ENCODE measurements around a stretch of chr10.

DNA sequence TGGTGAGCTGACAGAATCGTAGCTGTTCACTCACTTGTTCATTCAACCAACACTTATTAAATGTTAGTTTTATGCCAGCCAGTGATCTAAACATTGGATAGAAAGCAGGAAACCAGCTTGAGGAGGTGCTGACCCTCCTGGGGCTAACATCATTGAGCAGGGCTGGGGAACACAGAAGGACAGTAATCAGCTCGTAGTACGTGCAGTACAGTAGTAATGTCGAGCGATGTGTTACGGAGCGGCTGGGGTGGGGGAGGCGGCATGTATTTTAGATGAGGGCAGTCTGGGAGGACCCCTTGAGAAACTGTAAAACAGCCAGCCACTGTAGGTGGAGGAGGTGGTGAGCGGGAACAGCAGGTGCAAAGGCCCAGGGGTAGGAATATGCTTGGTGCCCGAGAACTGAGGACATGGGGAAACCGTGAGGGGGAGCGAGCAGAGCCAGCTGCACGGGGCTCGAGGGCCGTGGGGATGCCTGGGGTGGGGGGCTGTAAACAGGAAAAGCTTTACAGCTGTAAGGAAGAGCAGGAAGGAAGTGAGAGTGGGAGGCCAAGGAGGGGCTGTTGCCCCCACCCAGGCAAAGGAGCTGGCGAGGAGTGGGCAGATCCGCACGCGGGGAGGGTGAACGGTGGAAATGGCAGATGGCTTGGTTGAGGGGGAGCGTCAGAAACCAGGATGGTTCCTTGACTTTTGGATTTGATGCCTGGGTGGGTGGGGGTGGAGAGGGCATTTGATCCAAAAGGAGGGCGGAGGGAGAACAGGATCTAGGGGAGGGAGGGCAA is 34.2 kb downstream of the ZMIZ1 start:
- PRO-cap, result no peak

DNA sequence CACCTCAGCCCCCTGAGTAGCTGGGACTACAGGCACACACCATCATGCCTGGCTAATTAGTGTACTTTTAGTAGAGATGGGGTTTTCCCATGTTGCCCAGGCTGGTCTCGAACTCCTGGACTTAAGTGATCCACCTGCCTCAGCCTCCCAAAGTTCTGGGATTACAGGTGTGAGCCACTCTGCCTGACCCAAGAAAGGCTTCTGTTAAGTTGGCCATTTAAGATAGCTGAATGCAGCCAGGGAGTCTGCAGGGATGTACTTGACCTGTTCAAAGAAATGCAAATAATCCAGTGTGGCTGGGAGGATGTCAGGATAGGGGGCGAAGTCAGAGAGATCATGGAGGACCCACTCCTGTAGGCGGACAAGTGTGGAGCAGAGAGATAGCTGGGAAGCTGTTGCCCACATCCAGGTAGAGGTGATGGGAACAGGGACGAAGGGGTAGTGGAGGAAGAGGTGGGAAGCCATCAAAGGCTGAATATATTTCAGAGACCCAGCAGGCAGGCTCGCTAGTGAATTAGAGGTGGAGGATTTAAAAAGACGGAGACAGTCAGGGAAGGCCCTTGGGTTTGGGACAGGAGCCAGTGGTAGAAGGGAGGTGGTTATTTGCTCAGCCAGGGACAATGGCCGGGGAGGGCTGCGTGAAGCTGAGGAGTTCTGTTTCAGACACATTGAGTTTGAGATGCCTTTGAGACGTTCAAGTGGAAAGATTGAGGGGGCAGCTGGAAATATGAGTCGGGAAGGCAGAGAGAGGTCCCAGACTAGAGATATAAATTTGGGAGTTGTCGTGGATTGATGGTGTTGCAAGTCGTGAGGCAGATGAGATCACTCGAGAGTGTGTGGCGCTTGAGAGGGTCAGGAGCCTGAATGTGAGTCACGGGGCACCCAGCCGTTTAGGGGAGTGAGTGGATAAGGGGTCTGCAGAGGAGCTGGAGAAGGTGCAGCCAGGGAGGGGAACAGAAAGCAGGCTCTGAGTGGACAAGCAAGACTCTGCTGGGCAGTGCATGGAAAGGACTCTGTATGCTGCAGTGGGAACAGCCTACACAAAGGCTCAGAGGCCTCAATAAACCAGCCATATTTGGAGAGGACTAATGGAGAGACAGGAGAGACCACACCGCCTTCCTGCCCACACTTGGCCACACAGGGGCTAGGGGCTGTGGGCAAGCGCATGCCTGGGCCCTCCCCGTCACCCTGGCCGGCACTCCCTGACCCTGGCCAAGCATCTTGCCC is 73.2 kb downstream of the ZMIZ1 start:
- PRO-cap, result no peak

- PRO-cap, result no peak
These were observed 132.7 kb downstream of the ZMIZ1 start for GRCh38 chr10:79201264-79201971.

DNA sequence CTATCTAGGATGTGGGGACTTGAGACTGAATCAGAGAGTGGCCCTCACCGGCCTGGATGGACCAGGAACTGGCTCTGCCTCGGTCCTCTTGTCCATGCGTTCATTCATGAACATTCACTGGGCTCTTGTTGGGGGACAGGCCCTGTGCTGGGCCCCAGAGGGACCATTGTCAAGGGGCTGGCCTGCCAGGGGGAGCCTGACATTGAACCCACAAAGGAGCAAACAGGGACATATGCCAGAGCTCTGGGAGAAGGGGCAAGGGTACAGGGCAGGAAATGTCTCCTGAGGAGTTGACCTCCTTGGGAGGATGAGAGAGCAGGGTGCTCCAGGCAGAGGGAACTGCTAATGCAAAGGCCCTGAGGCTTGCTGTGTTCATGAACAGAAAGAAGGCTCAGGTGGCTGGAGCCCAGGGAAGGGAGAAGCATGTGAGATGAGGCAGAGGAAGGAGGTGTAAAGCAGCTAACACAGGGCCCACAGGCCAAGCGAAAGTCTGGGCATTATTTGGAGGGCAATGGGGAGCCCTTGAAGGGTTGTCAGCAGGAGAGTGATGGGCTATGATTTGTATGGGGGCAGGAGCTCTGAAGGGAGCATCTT is 136.9 kb upstream of the PPIF start:
- PRO-cap, result no peak

GRCh38 chr10:79221019-79221580 is 126.2 kb upstream of the PPIF start:
- PRO-cap, result no peak

DNA sequence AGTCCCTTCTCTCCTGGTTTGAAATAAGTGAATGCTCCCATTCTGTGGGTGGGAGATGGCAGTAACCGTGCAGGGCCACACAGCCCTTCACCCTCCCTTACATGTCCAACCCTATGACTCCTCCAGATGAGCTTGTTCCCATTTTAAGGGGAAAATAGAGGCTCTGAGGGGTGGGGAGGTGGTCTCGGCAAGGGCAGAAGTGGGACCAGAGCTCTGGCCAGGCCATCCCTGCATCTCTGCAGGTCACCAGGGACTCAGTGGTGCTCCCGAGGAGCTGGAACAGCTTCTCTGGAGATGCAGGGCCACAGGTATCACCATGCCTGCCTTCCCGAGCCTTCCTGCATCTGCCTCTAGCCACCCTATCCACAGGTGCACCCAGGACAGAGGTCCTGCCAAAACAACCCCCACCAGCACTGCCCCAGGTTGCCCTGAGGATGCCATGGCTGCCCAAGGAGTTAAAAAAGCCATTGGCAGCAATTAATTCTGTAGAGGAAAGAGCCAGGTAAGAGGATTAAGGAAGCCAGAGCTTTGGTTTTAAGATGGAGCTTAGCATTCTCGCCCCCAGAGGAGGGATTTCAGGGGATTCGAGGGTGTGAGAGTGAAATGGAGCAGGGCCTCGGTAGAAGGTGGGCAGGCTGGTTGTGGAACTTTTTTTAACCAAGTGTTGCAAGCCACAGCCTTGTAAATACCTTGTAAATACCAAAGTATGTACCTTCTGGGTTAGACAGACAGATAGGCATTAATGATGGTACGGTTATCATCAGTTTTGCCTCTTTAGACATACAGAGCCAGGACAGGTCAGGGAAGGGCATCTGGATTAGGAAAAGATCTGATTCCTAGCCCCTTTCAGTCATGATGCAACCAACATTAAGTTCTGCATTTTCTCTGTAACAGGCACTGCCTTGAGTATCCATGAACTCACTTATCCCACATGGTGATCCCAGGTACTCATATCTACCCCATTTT is 120.9 kb upstream of the PPIF start:
- PRO-cap, result no peak

DNA sequence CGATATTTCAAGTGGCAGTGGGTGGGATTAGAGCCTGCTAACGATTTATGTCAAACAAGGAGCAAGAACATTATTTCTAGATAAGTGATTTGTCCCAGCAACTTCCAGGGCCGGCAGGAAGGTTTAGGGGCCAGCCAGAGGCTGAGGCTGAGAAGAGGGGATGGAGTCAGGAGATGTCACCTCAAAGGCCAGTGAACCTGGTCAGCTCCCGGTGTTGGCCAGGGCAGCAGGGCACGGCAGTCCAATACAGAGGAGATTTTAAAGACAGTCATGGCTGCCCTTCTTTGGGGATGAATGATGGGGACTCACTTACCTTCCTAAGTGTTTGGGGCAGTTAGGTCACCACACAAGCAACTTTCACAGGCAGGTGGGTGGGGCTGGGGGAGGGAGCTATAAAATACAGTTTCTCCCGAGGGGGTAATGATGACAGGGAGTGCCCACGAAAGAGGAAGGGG is 105.6 kb upstream of the PPIF start:
- PRO-cap, result no peak

GRCh38 chr10:79297945-79298702 is 49.1 kb upstream of the PPIF start:
- PRO-cap, result no peak

DNA sequence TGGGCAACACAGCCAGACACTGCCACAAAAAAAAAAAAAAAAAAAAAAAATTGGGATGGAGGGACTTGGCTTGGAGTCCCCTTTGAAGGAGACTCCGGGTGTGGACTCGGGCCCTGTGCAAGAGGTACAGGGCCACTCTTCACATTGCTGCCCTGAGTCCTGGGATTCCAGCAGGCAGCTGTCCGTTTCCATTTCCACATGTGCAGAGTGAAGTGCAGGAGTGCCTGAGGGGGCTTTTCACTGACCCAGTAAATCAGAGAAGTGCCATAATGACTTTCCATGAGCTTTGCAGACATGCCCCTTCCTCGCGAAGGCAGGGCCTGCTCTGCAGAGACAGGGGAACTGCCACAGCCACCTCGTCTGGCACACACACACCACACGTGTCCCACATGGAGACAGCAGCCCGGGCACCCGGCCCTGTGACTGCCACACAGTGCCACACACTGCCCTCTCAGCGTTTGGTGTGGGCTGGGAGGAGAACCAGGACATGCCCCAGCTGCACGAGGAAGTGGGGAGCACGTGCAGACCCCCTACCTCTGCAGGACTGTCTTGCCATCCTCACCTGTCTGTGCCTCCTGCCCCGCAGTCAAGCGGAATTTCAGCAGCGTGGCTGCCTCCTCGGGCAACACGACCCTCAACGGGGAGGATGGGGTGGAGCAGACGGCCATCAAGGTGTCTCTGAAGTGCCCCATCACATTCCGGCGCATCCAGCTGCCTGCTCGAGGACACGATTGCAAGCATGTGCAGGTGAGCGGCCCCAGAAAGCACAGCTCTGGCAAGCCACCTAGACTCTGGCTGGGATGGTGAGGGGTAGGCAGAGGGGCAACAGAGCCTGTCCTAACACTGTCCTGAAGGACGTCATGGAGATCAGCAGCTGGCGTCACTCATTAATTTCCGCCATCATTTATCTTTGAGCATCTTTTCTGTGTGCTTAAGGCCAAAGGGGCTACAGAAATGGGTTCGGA is 43.6 kb upstream of the PPIF start:
- PRO-cap, result no peak

DNA sequence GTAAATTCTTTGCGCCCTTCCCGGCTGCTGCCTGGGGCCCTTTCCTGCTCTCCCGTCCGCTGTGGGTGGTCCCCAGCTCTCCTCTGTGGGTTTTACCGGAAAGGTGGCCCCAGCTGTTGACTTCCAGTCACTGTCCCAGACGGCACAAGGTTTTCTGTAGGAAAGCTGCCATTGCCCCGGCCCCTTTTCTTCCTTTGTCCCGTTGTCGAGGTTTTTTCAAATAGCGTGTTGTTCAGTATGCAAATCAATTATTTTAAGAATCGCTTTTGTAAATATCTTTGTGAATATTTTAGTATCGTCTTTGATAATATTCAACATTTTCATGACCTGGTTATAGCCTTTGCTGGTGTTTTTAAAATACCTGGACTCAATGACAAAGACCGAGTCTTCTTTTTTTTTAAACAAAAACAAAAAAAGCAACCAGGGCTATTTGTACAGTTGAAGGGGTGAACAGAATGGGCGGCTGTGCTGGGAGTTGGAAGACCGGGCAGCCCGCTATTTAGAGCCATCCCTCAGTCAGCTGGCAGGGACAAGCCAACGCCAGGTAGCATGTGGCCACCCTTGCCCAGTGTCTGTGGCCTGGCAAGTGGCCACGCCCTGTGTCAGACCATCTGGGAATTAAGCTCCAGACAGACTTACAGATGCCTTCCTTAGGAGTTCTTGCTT is 32.8 kb upstream of the PPIF start:
- PRO-cap, result no peak

- PRO-cap, result no peak
These were observed 31.6 kb upstream of the PPIF start for GRCh38 chr10:79315549-79316176.

- PRO-cap, result no peak
These were observed 43.9 kb downstream of the ZCCHC24 start for GRCh38 chr10:79401486-79401985.

DNA sequence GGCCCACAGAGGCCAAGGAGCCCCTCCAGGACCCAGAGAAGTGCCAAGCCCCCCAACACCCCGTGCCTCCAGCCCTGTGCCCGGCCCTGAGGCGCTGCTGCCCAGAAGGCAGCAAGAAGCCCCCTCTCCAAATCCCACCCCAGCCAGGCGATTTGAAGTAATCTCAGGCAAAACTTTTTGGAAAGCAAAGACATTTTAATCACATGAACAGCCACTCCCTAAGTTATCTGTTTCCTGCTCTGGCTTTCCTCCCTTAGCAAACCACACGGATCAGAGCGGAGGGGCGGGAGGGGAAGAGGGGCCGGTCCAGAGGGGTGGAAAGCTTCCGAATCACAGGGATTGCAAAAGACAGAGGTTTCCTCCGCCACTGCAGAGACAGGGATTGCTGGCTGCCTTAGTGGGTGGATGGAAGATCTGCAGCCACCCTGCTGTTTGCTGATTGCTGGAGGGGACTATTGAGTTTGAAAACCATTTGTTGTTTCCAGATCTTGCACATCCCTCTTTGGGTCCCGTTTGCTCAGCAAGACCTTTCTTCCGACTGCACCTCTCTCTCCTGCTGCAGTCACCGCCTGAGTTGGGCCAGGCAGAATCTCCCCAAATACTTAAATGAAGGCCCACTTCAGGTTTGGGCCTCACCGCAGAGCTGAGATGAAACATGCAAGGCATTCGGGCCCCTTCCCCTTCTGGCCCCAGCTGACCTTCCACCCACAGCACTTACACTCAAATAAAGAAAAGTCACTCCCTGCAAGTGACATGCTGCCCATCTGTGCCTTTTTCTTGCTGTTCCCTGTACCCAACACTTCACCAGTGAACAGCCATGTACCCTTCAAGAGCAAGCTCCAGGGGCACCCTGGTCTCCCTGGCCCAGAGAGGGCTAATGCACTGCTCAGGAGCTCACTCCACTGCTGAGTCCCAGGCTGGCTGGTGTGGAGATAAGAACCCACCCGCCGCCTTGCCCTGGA is 41.0 kb downstream of the ZCCHC24 start:
- PRO-cap, result no peak

GRCh38 chr10:79488365-79488724 is 24.0 kb upstream of the EIF5AL1 start:
- PRO-cap, result no peak

- PRO-cap, result no peak
These were observed 12.0 kb downstream of the NUTM2B start for GRCh38 chr10:79715090-79715304.

- PRO-cap, result no peak
These were observed 984 bp downstream of the SFTPD start for GRCh38 chr10:79947827-79948415.

DNA sequence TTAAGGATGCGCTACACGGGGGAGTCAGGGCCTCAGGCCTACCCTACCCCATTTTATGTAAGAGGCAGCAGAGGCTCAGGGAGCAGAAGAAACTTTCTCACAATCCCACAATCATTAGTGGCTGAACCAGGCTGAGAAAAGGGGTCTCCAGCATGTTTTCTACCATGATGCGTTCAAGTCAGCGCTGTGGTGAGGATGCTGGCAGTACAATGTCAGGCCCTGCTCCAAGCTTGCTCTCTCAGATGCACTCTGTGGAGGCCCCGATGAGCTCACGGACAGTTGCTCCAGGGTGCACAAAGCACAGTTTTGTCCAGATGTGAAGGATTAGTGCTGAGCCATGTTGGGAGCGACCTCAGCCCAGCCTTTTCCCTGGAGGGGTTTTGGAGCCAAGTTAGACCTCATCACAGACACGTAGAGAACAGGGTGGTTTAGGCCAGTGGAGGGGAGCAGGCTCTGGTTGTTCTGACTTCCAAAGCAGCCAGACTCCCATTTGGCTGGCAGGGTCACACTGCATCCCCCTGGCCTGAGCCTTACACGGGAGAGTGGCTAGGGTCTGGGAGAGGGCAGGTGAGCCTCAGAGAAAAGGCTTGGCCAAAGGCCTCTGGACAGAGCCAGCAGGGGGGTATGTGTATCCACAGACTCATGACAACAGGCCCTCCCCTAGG is 4.5 kb downstream of the PLAC9 start:
- PRO-cap, result no peak

DNA sequence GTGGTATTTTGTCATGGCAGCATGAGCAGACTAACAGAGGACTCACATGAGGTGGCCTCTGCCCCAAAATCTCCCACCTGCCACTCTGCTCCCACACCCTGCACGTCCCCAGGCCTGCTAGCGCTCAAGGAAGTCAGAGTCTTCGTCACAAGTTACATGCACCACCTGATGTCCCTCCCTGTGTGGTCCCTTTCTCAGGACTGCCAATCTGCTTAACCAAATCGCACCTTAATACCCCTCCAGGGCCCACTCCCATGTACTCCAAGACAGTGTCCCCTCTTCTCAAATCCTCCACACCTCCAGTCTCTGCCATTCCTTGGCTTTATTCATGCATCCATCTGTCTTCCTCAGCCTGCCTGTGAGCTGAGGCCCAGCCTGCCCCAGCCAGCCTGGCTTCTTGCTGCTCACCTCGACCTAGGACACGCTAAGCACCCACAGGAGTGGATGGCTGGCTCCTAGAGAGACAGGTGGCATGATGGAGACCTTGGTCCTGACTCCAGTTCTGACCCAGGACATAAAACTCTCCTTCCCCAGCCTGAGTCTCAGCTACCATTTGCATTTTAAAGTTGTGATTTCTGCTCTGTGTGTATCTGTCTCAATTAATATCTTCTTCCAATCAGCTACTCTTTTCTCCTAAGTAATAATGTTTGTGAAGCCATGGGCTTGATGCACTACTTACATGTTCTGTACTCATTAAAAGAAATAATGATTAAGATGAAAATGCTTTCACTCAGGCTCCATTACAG is 27.2 kb downstream of the PLAC9 start:
- PRO-cap, result no peak

DNA sequence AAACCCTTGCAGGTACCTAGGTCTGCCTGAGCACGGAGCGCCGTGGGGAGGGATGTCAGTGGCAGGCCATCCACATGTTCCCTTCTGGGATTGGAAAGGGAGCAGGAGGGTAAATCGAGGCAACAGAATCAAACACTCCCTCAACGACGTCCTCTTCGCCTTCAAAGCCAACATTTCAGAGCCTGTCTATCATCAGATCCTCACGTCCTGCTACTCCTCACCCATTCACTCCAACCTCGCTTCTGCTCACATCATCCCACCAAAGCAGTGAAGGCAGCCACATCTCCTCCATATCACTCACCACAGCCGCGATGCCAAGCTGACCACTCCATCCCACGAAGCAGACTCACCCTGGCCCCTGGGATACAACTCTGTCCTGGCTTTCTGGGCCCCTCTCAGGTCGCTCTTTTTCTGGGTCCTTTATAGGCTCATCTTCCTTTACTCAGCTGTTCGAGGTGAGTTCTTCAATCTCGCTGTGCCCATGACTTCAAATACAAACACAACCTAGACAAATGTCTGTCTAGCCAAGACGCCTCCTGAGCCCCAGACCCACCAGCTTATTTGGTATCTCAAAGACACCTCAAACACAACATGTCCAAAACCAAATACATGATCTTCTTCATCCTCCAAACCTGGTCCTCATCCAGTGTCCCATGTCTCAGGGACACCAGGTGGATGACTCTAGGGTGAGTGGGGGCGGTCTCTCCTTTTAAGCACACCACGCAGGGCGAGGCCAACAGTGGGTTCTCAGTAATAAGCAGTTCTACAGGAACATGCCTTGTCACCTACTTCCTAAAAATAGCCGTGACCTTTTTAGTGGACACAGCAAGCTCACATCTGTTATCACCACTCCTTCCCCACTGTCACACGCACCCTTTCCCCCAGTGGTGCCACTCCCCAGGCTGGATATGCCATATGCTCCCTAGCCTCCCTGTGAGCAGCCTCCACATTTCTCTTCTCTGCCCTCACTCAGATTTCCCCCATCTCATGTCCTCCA is 4.1 kb downstream of the ANXA11 start:
- PRO-cap, result no peak

DNA sequence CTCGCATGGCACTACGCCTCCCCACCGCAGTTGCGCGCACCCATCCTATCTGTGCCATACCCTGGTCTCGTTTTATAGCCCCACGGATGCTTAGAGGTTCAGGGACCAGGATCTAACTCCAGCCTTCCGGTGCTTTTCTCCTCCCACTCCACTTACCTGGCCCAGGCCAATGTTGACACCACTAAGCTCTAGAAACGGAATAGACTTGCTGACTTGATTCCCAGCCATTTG is 15.6 kb downstream of the MAT1A start:
- PRO-cap, result no peak